Tibial nerve (tissue), 3 donors: ENCODE measurements around a stretch of chr5.

DNA sequence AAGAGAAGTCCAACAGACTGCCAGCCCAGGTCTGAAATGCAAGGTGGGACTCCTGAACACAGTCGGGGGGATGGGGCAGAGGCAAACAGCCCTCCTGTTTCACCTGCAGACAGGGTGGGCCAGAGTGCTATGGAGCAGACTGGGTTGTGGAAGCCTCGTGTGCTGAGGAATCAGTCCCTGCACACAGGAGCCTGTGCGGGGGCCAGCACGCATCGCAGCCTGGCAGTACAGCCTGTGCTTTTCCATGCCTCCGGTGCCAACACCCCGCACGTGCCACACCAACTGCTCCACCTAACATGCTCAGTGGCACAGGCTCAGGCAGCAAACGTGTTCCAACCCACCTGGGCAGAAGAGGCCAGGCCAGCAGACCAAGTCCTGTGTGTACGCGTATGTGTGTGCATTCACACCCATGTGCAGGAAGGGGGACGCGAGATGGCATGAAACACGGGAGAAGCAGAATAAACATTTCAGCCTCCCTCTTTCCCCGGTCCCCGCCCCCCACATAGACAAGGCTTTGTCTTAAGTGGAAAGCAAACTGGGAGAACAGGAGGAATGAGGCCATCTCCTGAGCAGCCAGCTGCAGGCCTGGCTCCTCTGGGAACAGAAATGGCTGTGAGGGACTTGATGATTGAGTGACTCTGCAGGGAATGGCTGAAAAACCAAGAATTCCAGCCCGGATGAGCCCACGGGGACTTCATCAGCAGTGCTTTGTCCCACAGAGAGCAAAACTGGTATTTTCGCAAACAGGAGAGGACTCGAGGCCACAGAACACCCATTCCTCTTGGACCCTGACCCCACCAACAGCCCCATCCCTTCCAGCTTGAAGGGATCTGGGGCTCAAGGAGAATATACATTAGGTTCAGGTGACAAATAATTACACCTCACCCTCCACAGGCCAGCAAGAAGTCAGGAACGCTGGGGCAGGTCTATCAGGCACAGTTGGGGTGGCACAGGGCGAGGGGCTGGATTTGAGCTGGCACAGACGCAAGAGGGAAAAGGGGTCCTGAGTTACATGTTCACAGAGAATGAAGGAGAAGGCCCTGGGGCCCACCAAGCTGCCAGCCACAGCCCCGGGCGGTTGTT, 37.7 kb upstream of the FBXW11 start:
- PRO-cap, result no peak
- RAMPAGE, long total RNA, 3 experiments, result no peak in any of the 3 experiments

GRCh38 chr5:172053250-172053482, 46.7 kb upstream of the FBXW11 start:
- PRO-cap, result no peak
- RAMPAGE, long total RNA, 3 experiments, result no peak in any of the 3 experiments

GRCh38 chr5:172060861-172061603, 54.6 kb upstream of the FBXW11 start:
- PRO-cap, result no peak
- RAMPAGE, long total RNA, 3 experiments, result start-site peak on the minus strand in 1 of 3 experiments, at chr5:172061046-172061562 at its widest, 12 reads per replicate

GRCh38 chr5:172103923-172104537, 84.0 kb downstream of the STK10 start:
- PRO-cap, result no peak
- RAMPAGE, long total RNA, 3 experiments, result no peak in any of the 3 experiments

GRCh38 chr5:172144022-172144923, 43.8 kb downstream of the STK10 start:
- PRO-cap, result bidirectional peak, plus-strand start at chr5:172144659, minus-strand start at chr5:172144472
- RAMPAGE, long total RNA, 3 experiments, result no peak in any of the 3 experiments

GRCh38 chr5:172174627-172175249, 13.3 kb downstream of the STK10 start:
- PRO-cap, result unidirectional peak, minus-strand start at chr5:172174795
- RAMPAGE, long total RNA, 3 experiments, result no peak in any of the 3 experiments

GRCh38 chr5:172179388-172180191, 8.4 kb downstream of the STK10 start:
- PRO-cap, result no peak
- RAMPAGE, long total RNA, 3 experiments, result no peak in any of the 3 experiments

DNA sequence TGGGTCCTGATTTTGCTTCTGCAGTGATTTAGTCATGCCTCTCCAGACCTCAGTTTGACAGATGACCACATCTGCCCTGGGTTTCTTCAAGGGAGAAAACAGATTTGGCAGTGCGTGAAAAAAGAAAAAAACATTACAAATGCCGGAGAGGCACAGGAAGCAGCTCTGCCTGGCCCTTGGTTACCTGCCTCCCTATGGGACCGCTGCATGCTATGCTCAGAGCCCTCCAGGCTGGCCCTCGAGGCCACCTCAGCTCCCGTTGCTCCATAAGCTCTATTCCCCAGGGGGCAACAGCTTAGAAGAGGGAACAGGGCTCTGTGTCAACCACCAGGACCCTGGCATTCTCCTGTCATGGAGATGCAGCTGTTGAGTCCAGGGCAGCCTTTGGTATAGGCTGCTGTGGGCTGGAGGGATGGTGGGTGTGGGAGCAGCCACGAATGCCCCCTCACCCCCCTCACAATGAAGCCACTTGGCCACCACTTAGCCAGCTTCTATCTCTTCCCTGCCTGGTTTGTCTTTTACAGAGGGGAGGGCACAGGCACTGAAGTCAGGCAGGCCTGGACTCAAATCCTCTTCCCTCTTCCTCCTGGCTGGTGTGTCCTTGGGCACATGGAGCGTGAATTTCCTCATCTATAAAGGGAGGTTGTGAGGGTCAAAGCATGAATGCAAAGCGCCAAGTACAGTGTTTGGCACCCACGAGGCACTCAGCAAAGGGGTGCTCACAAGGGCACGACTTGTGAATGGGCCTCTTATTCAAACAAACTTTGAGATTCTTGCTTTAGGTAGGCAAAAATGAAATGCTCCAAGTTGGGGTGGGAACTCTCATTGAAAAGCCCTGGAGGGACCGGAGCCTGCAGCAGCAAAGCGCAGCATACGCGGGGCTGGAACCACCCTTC, 53.5 kb upstream of the UBTD2 start:
- PRO-cap, result no peak
- RAMPAGE, long total RNA, 3 experiments, result no peak in any of the 3 experiments

- PRO-cap, result no peak
- RAMPAGE, long total RNA, 3 experiments, result no peak in any of the 3 experiments
These were observed 68.6 kb upstream of the UBTD2 start for GRCh38 chr5:172352164-172352567.

GRCh38 chr5:172353724-172354270, 70.2 kb upstream of the UBTD2 start:
- PRO-cap, result no peak
- RAMPAGE, long total RNA, 3 experiments, result no peak in any of the 3 experiments

DNA sequence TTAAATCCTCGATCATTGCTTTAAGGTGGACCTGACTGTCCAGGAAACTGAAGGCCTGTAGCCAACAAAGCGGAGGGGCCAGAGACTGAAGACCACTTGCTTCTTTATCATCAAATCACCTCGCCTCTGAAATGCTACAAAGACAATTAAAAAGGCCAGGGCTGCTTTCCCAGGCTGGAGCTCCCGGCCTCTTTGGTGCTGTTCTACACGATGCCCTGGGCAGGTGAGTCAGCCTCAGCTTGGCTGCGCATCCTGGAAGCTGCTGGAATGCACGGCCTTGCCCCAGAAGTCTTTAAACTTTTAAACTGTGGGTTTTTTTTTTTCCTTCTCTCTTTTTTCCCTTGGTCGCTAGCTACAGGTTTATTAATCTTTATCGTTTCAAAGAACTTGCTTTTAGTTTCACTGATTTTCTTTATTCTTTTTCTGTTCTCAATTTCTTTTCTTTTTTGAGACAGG, 46.5 kb downstream of the SH3PXD2B start:
- PRO-cap, result no peak
- RAMPAGE, long total RNA, 3 experiments, result no peak in any of the 3 experiments

GRCh38 chr5:172438157-172438703, 16.1 kb downstream of the SH3PXD2B start:
- PRO-cap, result no peak
- RAMPAGE, long total RNA, 3 experiments, result no peak in any of the 3 experiments

GRCh38 chr5:172503939-172504640, 49.8 kb upstream of the SH3PXD2B start:
- PRO-cap, result no peak
- RAMPAGE, long total RNA, 3 experiments, result no peak in any of the 3 experiments

GRCh38 chr5:172622004-172623221, 18.6 kb upstream of the NEURL1B start:
- PRO-cap, result no peak
- RAMPAGE, long total RNA, 3 experiments, result no peak in any of the 3 experiments

DNA sequence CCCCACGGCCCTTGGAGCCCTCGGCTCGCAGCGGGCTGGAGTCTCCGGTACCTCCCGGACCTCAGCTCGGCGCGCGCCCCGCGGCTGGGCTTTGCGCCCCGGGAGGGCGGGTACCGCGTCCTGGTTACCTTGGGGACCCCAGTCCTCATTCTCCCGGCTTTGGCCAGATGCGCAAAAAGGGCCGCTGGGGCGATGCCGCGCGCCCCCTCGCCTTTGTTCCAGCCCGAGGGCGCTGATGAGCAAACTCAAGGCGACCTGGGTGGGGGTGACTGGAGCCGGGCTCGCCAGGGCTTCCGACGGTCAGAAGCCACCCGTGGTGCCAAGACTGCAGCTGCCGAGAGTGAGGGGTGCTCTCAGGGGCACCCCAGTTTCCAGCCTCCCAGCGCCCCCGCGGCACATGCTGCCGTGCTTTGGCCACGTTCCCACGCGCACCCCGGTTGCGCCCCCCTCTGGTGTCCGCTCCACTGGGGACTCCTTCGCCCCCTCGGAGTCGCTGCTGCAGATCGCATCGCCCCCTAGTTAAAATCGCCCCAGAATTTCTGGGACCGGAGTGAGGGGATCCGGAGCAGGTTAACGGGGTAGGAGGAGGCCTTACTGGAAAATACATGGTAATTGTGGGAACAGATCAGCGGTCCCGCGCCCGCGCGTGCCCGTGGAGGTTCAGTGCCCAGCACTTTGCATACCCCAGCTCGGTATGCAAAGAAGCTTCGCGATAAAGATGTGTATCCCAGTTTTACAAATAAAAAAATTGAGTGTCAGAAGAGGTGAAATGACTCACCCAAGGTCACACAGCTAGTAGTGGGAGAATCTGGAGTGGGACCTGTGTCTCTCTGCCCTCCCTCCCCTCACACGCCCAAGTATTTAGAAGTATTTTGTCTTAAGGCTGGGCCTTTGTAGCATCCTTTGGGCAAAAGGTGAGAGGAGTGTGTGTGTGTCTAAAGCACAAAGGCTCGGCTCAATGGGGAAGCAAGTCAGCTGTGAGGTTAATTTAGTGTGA, 754 bp downstream of the NEURL1B start:
- PRO-cap, result no peak
- RAMPAGE, long total RNA, 3 experiments, result no peak in any of the 3 experiments

DNA sequence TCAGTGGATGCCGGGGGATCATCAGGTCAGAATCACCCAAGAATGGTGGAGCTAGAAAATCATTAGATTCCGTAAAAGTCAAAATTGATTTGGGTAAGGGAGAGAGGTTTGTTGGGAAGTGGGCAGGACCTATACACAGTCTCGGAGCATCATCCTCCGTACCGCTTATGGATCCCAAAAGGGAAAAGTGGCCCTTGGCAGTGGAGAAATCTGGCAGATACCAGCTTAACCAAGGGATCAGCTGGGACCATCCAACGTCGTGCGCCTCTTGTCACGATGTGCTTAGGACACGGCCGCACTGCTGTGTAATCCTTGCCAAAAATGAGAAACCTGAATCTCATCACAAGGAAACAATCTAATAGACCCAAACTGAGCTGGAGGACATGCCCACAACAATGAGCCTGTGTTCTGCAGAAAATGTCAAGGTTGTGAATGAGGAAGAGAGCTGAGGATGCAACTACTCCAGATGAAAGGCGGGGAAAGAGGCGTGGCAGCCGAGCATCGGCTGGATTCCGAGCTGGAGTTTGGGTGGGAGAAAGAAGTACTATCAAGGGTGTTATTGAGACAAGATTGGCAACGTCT, 46.9 kb downstream of the DUSP1 start:
- PRO-cap, result no peak
- RAMPAGE, long total RNA, 3 experiments, result no peak in any of the 3 experiments

DNA sequence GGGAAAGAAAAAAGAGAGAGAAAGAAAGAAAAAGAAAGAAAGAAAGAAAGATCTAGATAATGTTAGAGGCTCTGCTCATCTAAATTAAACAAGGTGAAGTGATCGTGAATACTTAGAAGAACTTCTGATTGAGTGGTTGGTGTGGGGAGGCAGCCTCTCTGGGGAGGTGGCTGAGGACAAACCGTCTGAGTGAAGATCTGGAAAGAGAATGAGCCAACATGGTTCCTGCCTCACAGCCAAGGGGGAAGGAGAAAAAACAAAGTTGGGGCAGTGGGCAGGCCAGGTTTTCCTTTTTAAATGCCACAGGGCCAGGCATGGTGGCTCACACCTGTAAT, 29.6 kb downstream of the DUSP1 start:
- PRO-cap, result no peak
- RAMPAGE, long total RNA, 3 experiments, result no peak in any of the 3 experiments

GRCh38 chr5:172773771-172774446, 2.9 kb upstream of the DUSP1 start:
- PRO-cap, result no peak
- RAMPAGE, long total RNA, 3 experiments, result no peak in any of the 3 experiments

- PRO-cap, result no peak
- RAMPAGE, long total RNA, 3 experiments, result no peak in any of the 3 experiments
These were observed 5.2 kb upstream of the DUSP1 start for GRCh38 chr5:172776082-172776652.

DNA sequence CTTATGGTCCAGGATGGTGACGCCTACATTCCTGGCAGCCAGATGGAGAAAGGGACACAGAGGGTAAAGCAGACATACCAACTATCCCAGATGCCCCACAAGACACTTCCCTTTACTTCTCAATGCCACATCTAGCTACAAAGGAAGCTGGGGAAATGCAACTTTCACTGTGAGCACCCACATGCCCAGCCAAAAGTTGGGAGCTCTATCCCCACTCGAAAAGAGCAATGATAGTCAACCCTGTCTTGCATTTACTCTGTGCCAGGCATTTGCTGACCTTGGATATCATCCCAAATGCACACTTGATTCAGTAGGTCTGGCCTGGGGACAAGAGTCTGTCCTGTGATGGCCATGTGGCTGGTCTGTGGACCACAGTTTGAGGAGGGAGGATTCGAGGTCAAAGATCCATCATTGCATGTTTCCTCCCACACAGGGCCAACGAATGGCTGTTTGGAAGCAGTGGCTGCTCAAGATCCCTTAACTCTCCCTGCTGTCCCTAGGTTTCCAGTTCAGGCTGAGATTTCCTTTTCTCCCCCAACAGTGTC, 1.4 kb upstream of the ERGIC1 start:
- PRO-cap, result no peak
- RAMPAGE, long total RNA, 3 experiments, result no peak in any of the 3 experiments